Zone of skin (tissue), 1 donor: ENCODE data around the gene MRPS16.

- RRBS = no CpG with 5 or more reads among the region's 2 CpGs
Measured at GRCh38 chr10:72290977-72291328, 17.2 kb downstream of the DDIT4 start.

- RRBS = no CpG with 5 or more reads among the region's 69 CpGs
Measured at GRCh38 chr10:72297590-72298545, 24.1 kb downstream of the DDIT4 start.

GRCh38 chr10:72320610-72321636 is 33.8 kb downstream of the DNAJB12 start:
- RRBS = 10% methylated on average over 6 of the region's 19 CpGs

GRCh38 chr10:72328091-72329171 is 26.3 kb downstream of the DNAJB12 start:
- RRBS = no CpG with 5 or more reads among the region's 19 CpGs

GRCh38 chr10:72688145-72688753 is 3.7 kb upstream of the MCU start:
- RRBS = no CpG with 5 or more reads among the region's 4 CpGs

- RRBS = no CpG with 5 or more reads among the region's 7 CpGs
Measured at GRCh38 chr10:72756416-72757409, 64.8 kb downstream of the MCU start.

GRCh38 chr10:73032504-73032807 is 64.2 kb downstream of the P4HA1 start:
- RRBS = no CpG with 5 or more reads among the region's 6 CpGs

DNA sequence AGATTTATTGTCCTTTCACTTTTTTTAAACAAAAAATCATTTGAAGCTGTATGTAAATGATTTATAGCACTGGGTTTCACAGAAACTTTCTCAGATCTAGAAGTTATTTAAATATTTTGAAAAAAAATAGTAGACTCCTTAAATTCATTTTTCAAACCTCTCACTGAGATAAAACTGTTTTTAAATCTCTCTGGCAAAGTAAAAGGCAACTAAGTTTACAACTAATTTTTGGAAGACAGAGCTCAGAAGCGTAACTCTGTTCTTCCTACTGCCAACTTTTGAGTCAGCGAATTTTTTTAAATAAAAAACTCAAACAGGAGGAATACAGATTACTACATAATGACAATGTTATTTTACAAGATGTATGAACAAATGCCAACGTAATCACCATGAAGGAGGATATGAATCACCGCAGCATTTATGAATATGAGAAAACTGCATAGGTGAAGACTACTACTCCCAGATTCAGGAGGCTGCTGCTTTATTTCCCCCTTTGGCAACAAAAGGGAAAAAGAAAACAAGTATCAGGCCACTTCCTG is 52.4 kb downstream of the P4HA1 start:
- RRBS = no CpG with 5 or more reads among the region's 4 CpGs

DNA sequence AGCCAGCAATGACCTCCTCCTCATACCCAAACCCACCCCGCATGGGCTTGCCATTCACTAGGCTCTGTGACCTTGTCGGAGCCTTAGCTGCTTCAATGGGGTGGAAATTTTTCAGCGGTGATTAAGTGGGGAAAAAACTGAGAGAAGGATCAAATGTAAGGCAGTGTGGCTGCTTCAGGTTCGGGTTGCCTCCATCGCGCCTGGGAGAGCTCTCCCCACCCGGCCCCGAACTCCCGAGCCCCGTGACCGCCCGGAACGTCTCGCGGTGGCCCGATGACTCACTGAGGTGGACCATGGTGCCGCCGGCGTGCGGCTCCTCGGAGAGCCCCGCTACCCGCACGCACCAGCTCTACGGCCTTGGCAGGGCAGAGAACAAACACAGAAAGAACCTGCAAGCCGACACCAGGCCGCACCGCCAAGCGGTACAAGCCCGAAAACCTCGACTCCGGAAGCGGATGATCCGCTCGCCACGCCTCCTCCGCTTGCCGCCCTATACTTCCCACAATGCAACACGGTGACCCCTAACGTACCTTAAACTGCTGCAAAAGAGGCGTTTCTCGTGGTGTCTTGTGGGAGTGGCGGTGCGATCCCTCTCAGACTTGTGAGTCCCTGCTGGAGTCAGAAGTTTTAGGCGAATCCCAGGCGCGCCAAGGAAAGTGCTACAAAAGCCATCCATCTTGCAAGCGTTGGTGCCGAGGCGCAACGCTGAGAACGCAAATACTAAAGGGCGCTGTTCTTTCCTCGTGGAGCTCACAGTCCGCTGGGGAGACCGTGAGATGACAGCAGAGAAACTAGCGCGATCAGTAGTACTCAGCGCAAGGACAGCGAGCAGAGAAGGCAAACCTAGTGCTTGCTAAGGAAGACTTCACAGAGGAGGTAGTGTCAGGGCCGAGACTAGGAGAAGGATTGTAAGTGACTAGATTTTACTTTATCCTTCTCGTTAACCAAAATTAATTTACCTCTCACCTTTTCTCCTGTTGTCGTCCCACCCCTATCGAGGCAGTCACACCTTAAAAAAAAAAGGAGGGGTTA is at the start of gene MRPS16:
MRPS16 (minus strand) TSS at position 457 of the 1,032 bp plus-strand sequence.
- RRBS = 2% methylated on average over 7 of the region's 64 CpGs

- RRBS = no CpG with 5 or more reads among the region's 4 CpGs
Measured at GRCh38 chr10:73477887-73478869, 17.6 kb downstream of the PPP3CB start.

DNA sequence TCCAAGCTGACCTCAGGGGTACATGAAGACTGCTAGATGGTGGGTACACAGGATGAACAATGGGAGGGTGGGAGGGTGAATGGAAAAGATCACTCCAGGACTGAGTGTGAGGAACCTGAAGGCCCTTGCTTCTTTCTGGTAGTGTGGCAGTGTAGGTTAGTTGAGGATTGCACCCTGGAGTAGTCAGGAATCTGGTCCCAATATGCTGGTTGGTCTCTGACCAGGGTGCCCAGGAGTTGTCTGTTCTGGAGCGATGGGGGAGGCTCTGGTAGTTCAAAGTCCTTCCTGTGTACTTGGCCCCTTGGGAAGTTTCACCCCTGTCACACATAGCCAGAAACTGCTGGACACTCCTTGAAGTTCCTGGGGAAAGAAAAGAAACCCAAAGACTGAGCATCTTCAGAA is 3.0 kb upstream of the PPP3CB start:
- RRBS = no CpG with 5 or more reads among the region's 1 CpG

GRCh38 chr10:73503091-73503654 is 7.3 kb upstream of the PPP3CB start:
- RRBS = no CpG with 5 or more reads among the region's 1 CpG

GRCh38 chr10:73589433-73589995 is 1.6 kb downstream of the USP54 start:
- RRBS = no CpG with 5 or more reads among the region's 3 CpGs

DNA sequence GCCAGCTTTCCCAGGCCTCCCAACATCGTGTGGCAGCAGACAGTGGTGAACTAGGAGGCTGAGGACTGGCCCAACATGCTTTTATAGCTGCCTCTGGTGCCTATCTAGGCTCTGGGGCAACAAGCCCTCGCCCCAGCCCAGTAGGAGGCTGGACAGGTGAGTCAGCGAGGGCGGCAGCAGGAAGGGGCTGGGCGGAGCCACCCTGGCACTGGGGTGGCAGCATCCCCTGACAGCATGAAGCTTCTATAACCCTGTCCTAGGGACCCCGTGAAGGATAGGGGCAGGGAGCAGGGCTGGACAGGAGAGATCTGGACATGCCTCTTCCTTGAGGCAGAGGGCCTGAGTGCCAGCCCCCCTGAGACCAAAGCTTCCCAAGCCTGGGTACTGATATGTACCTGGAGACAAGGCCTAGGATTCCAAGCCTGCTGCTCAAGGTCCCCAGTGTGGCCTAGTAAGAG is 7.9 kb upstream of the SYNPO2L start:
- RRBS = no CpG with 5 or more reads among the region's 6 CpGs

- RRBS = 1% methylated on average over 20 of the region's 46 CpGs
Measured at GRCh38 chr10:73772775-73773289, 756 bp downstream of the FUT11 start.

GRCh38 chr10:74168959-74169351 is 17.9 kb downstream of the ADK start:
- RRBS = no CpG with 5 or more reads among the region's 6 CpGs

- RRBS = no CpG with 5 or more reads among the region's 17 CpGs
Measured at GRCh38 chr10:74654520-74655313, 171.7 kb upstream of the KAT6B start.

GRCh38 chr10:74827003-74827619 is 711 bp downstream of the KAT6B start:
- RRBS = no CpG with 5 or more reads among the region's 24 CpGs

DNA sequence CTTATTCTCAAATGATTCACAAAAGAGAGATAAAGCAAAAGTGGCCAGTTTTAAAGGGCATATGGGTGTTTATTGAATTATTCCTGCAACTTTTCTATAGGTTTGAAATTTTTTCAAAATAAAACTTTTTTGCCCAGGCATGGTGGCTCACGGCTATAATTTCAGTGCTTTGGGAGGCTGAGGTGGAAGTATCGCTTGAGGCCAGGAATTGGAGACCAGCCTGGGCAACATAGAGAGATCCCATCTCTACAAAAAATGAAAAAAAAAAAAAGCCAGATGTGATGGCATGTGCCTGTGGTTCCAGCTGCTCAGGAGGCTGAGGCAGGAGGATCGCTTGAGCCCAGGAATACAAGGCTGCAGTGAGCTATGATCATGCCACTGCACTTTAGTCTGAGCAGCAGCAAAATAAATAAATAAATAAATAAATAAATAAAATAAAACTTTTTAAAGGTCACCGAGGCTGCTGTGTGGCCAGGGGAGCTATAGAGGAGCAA is 46.7 kb downstream of the KAT6B start:
- RRBS = no CpG with 5 or more reads among the region's 4 CpGs